MCF 10A (cell line): ENCODE measurements around a stretch of chr14.

DNA sequence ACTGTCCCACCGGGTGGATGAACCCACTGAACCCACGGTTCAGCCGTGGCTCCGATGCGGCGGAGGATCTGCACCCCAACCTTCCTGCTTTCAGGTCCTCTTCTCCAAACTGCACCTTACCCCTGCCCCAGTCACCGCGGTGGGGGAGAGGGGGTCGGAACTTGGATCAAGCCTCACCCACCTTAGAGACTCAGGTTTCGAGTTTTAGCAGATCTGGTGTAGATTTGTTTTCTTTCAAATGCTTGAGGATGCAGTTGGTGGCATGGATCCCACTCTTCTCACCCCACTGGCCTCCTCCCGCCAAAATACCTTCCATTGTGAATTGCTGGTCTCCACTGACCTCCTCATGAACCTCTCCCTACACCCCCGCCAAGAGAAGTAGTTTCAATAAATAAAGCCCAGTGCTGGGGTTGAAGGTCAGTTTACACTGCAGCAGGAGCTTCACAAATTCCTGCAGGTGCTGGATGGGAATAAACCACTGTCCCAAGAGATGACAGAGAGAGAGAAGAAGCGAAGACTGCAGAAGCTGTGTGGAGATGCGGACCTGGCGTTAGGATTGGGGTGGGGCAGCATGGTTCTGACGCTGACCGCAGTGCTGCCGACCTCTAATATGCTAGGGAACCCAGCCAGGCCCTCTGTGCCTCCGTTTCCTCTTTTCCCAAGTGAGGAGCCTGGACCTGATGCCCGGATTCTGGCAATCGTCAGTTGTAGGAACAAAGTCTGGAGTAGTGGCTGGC, 7.3 kb downstream of the TTC6 start:
- PRO-cap, result no peak
- RRBS, result no CpG with 5 or more reads among the region's 21 CpGs

DNA sequence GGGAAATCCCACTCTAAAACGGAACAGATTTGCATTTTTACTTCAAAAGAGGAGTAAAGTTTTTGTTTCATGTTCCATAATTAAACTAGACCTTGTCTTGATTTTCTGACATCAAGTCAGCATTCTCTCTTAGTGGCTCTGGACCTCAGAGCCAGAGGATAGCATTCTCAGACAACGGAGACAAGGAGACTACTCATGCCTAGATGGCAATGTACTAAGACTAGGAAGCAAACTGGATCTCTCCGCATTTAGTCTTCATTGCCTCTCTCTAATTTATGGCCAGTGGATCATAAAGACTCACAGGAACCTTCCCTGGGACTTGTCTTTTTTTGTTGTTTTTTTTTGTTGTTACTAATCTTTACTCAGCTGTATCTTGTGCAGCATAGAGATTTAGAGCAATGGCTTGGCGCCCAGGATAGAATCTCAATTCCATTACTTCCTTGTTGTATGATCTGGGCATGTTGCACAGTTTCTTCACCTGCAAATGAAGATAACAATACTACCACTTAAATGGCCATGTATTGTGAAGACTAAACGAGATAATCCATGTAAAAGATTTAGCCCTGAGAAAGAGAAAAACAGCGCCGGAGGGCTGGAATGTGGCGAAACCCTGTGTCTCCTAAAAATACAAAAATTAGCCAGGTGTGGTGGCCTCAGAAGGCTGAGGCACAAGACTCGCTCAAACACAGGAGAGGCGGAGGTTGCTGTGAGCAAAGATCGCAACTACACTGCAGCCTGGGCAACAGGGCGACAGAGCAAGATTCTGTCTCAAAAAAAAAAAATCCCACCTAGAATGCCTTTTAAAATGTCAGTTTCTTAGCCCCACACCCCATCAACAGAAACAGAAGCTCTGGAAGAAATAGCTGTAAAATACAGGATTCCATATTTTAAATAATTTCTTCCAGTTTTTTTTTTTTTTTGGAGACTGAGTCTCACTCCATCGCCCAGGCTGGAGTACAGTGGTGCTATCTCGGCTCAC, 3.9 kb upstream of the GEMIN2 start:
- PRO-cap, result no peak
- RRBS, result no CpG with 5 or more reads among the region's 14 CpGs

DNA sequence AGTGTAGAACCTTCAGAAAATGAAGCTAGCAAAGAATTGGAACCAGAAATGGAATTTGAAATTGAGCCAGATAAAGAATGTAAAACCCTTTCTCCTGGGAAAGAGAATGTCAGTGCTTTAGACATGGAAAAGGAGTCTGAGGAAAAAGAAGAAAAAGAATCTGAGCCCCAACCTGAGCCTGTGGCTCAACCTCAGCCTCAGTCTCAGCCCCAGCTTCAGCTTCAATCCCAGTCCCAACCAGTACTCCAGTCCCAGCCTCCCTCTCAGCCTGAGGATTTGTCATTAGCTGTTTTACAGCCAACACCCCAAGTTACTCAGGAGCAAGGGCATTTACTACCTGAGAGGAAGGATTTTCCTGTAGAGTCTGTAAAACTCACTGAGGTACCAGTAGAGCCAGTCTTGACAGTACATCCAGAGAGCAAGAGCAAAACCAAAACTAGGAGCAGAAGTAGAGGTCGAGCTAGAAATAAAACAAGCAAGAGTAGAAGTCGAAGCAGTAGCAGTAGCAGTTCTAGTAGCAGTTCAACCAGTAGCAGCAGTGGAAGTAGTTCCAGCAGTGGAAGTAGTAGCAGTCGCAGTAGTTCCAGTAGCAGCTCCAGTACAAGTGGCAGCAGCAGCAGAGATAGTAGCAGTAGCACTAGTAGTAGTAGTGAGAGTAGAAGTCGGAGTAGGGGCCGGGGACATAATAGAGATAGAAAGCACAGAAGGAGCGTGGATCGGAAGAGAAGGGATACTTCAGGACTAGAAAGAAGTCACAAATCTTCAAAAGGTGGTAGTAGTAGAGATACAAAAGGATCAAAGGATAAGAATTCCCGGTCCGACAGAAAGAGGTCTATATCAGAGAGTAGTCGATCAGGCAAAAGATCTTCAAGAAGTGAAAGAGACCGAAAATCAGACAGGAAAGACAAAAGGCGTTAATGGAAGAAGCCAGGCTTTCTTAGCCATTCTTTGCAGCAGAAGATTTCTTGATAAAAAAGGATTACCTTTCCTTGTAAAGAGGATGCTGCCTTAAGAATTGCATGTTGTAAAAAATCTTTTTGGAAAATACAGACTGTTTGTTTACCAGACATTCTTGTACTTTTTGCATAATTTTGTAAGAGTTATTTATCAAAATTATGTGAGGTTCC, 6.3 kb downstream of the PNN start:
- PRO-cap, result no peak
- RRBS, result no CpG with 5 or more reads among the region's 12 CpGs

DNA sequence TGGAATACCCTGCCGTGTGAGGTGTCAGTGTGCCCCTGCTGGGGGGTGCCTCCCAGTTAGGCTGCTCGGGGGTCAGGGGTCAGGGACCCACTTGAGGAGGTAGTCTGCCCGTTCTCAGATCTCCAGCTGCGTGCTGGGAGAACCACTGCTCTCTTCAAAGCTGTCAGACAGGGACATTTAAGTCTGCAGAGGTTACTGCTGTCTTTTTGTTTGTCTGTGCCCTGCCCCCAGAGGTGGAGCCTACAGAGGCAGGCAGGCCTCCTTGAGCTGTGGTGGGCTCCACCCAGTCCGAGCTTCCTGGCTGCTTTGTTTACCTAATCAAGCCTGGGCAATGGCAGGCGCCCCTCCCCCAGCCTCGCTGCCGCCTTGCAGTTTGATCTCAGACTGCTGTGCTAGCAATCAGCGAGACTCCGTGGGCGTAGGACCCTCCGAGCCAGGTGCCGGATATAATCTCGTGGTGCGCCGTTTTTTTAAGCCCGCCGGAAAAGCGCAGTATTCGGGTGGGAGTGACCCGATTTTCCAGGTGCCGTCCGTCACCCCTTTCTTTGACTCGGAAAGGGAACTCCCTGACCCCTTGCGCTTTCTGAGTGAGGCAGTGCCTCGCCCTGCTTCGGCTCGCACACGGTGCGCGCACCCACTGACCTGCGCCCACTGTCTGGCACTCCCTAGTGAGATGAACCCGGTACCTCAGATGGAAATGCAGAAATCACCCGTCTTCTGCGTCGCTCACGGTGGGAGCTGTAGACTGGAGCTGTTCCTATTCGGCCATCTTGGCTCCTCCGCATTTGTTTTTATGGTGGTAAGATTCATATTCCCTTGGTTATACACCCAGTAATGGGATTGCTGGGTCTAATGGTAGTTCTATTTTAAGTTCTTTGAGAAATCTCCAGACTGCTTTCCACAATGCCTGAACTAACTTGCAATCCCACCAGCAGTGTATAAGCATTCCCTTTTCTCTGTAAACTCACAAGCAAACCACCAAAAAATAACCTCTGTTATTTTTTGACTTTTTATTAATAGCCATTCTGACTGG, 652.2 kb upstream of the LRFN5 start:
- PRO-cap, result no peak
- RRBS, result no CpG with 5 or more reads among the region's 39 CpGs

DNA sequence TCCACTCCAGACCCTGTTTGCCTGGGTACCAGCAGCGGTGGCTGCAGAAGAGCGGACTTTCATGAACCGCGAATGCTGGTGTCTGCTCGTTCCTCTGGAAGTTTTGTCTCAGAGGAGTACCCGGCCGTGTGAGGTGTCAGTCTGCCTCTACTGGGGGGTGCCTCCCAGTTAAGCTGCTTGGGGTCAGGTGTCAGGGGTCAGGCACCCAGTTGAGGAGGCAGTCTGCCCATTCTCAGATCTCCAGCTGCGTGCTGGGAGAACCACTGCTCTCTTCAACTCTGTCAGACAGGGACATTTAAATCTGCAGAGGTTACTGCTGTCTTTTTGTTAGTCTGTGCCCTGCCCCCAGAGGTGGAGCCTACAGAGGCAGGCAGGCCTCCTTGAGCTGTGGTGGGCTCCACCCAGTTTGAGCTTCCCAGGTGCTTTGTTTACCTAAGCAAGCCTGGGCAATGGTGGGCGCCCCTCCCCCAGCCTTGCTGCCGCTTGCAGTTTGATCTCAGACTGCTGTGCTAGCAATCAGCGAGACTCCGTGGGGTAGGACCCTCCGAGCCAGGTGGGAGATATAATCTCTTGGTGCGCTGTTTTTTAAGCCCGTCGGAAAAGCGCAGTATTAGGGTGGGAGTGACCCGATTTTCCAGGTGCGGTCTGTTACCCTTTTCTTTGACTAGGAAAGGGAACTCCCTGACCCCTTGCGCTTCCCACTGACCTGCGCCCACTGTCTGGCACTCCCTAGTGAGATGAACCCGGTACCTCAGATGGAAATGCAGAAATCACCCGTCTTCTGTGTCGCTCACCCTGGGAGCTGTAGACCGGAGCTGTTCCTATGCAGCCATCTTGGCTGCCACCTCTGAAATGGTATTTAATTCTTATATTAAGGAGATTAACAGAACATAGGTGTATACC, 304.4 kb downstream of the LRFN5 start:
- PRO-cap, result no peak
- RRBS, result no CpG with 5 or more reads among the region's 25 CpGs

GRCh38 chr14:45202003-45202757, 50.8 kb downstream of the MIS18BP1 start:
- PRO-cap, result no peak
- RRBS, result no CpG with 5 or more reads among the region's 5 CpGs

DNA sequence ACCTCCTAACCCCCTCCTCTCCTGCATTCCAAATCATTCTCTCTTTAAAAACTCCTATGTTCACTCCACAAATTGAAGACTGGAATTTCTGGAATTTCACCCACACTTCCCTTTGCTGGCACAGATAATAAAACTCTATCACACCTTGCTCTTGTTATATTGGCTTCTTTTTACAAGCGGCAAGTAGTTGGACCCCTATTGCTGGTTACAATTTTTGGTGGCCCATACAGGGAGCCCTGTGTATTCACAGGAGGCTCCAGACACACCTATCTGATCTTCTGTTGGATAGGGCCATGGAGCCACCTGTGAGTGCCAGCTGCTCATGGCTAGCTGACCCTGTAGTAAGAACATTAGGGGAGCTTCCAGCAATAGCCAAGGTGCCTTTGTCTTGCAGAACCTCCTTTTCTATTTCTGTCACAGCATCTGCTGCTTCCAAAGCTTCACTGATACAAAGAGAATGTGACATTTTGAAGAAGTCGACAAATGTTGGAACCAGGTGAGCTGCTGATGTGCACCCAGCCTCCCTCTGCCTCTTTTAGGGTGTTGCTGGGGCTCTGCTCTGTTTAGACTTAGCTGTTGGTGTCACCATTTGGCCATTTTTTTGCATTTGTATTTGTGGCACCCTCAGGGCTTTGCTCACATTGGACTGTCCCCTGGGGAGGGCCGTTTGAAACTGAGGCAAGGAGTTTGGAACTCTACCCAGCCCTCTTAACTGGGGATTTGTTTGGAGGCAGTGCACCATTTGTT, 41.4 kb downstream of the MIS18BP1 start:
- PRO-cap, result no peak
- RRBS, result no CpG with 5 or more reads among the region's 3 CpGs

GRCh38 chr14:45246719-45247132, 6.3 kb downstream of the MIS18BP1 start:
- PRO-cap, result no peak
- RRBS, result no CpG with 5 or more reads among the region's 1 CpG

DNA sequence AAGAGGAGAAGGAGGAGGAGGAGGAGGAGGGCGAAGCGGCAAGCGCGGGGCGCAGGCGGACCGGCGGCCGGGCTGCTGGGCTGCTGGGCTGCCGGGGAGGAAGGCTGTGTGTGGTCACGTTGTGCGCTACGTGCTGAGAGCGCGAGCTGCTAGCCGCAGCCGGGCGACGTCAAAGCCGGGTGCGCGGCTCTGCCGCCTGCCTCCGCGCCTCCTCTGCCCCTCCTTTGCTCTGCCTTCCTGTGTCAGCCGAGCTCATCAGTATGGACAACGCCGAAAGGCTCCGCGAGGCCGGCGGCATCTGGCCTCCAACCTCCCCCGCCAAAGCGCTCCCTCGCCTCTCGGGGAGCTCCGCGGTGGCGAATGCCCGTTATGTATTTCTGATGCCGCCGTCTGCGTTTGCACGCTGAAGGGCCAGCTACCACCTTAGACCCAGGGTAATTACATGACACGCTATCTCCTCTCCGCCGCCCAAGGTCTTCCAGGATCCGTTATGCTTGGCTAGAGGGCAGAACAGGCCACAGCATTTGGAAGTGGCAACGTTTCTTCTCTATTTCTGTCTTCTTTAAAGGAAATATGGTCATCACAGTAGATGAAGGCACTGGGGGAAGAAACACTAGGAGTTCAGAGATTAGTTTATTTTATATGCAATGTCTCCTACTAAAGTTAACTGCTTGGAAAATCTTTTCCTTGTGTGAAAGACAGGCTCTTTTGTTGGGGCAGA, 739 bp upstream of the MDGA2 start:
- PRO-cap, result no peak
- RRBS, result 82% methylated on average over 8 of the region's 49 CpGs

DNA sequence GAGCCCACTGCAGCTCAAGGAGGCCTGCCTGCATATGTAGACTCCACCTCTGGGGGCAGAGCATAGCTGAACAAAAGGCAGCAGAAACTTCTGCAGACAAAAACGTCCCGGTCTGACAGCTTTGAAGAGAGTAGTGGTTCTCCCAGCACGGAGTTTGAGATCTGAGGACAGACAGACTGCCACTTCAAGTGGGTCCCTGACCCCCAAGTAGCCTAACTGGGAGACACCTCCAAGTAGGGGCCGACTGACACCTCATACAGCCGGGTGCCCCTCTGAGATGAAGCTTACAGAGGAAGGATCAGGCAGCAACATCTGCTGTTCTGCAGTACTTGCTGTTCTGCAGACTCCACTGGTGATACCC, 931.8 kb upstream of the MDGA2 start:
- PRO-cap, result no peak
- RRBS, result no CpG with 5 or more reads among the region's 5 CpGs

DNA sequence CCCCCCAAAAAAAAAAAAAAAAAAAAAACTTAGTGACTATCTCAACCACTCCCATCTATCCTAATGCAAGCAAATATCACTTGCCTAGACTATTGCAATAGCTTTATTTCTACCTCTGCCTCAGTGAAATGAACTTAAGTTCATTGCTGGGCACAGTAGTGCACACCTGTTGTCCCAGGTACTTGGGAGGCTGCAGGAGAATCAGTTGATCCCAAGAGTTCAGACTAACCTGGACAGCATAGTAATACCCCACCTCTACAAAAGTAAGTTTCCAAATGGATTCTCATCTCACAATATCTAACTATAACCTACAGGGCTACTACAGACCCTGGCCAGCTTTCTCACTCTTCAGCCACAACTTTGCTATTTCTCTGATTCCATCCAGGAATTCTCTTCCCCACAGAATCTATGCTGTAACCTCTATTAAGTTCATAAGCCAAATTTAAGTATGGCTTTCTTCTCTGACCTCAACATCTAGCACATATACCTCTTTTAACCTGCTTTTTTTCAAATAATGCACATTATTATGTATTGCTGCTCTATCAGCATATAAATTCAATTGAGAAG, 4.1 kb downstream of the RPS29 start:
- PRO-cap, result no peak

GRCh38 chr14:49744712-49744971, 23.3 kb upstream of the KLHDC2 start:
- PRO-cap, result no peak

- PRO-cap, result no peak
- RRBS, result no CpG with 5 or more reads among the region's 3 CpGs
These were observed 7.1 kb downstream of the KLHDC2 start for GRCh38 chr14:49774898-49775623.

- PRO-cap, result unidirectional peak, minus-strand start at chr14:49853914
- RRBS, result no CpG with 5 or more reads among the region's 26 CpGs
These were observed 1.1 kb upstream of the NEMF start for GRCh38 chr14:49853601-49854156.

DNA sequence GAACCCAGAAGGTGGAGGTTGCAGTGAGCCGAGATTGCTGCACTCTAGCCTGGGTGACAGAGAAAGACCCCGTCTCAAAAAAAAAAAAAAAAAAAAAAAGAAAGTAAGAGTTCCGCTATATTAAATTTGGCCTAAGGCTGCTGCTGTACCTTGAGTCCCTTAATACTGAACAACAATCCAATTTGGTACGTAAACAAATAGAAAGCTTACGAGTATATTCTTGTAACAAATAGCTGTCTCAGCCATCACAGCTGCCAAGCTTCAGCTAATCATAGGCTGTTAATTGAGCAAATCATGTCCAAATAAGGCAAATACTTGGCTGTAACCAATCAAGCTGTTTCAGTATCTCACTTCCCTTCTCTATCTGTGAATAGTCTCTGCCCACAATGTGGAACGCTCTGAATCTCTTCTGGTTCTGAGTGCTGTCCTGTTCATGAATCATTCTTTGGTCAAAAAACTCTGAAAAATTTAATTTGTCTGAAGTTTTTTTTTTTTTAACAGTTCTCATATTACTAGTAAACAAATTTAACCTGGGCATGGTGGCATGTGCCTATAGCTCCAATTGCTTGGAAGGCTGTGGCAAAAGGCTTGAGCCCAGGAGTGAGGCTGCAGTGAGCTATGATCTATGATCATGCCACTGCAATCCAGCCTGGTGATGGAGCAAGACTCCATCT, 5.8 kb upstream of the NEMF start:
- PRO-cap, result no peak
- RRBS, result no CpG with 5 or more reads among the region's 6 CpGs

DNA sequence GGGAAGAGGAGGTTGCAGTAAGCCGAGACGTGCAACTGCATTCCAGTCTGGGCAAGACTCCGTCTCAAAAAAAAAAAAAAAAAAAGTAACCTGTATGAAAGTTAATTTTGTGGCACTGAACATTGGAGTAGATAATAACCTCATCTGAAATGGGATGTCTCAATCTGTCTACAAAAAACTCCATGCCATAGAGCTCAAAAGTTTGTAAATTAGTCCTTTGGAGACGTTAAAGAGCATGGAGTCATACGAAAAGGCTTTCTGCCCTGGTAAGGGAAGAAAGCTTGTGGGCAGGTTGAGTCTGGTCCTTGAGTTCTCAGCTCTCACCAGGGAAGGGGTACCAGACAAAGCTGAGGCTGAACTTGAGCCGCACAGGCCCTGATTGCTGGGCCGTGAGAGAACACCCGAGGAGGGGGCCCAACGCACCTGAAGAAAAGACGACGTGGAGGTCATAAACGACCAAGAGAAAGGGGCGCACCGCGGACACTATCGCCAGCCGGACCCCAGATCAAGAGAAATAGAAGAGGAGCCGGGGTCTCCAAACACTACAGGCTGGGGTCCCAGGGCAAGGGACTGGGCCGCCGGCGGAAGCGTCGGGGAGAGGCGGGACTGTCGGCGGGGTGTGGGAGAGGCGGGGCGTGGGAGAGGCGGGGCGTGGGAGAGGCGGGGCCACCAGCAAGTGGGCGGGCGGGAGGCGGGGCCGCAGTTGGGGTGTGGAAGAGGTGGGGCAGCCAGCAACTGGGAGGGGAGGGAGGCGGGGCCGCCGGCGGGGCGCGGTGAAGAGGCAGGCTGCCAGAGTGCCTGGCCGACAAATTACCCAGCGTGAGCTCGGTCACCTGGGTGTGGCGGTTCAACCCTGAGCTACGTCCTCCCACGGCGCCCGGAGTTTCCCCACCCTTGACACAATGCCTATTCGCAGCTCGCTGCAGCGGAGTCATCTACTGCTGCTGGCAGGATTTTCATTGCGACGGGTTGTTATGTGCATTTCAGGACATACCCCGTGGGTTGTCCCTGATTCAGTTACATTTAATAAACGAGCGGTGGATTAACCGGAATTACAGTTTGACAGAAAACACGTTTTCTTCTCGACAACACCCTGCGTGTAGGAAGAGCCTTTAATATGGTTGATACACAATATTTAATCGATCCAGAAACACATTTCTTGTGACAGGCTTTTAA, 15.4 kb upstream of the NEMF start:
- PRO-cap, result bidirectional peak, plus-strand start at position 882 of the sequence, minus-strand start at position 621 of the sequence; bidirectional peak, plus-strand start at position 962 of the sequence, minus-strand start at position 946 of the sequence
- RRBS, result under 1% methylated on average over 3 of the region's 62 CpGs

GRCh38 chr14:49869954-49870467, 17.4 kb upstream of the NEMF start:
- PRO-cap, result no peak
- RRBS, result no CpG with 5 or more reads among the region's 3 CpGs

GRCh38 chr14:49893186-49893608, 315 bp downstream of the ARF6 start:
- PRO-cap, result bidirectional peak, plus-strand start at chr14:49893346, minus-strand start at chr14:49893220; bidirectional peak, plus-strand start at chr14:49893509, minus-strand start at chr14:49893535
- RRBS, result 6% methylated on average over 20 of the region's 45 CpGs

GRCh38 chr14:49957366-49957823, 64.5 kb downstream of the ARF6 start:
- PRO-cap, result no peak
- RRBS, result no CpG with 5 or more reads among the region's 5 CpGs

DNA sequence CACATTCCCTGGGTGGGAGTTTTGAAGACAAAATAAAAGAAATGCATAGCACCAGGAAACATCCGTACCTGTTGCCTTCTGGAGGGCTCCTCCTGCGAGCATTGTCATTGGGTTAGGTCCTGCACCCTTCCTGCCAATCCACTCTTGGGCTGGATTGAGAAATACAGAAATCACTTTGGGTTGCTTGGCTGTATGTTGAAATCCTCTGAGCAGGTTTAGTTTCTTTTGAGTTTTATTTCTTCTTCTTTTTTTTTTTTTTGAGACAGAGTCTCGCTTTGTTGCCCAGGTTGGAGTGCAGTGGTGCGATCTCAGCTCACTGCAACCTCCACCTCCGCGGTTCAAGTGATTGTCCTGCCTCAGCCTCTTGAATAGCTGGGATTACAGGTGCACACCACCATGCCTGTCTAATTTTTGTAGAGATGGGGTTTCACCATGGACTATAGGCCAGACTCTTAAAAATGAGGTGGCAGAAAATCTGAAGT, 67.6 kb downstream of the ARF6 start:
- PRO-cap, result no peak
- RRBS, result no CpG with 5 or more reads among the region's 6 CpGs